Colon Carcinoma Metastatic in the Lung (tissue), 2 donors: ENCODE data around the gene TEP1.

- PRO-cap, 2 experiments: no peak in any of the 2 experiments
These were observed 31.6 kb downstream of the OR11H4 start for GRCh38 chr14:20270707-20270990.

DNA sequence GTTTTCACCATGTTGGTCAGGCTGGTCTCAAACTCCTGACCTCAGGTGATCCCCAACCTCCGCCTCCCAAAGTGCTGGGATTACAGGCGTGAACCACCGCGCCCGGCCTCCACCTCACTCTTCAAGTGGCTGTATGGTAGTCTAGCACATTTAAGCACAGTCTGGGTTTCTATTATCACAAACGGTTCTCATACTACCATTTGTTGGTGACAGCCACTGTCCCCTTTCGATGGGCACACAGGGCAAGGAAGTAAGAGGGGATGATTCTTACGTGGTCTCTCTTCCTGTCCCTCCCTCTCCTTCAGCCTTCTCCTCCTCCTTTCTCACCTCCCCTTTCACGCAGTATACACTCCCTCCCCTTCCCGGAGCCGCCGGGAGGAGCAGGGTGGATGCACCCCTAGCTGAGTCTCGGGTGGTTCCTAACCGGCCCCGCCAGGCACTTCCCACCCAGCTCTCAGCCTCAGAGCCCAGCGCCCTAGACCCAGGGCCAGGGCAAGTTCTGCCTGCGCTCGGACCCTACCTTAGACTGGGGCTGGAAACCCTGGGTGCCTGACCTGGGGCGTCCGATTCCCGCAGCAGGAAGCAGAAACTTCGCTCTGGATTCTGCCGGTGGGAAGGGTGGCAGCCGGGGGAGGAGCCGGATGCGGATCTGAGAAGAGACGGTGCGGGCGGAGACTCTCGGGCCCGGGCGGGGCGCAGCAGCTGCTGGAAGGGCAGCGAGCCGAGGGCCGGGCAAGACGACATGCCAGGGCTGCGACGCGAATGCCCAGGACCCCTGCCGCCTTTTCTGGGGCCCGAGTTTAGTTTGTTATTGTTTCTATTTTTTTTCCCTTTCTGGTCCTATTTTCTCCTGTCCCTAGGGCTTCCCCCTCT lies at the start of gene TEP1:
TEP1 (minus strand) TSS at position 651 of the 873 bp plus-strand sequence.
- PRO-cap, 2 experiments: peak in 2 of 2 experiments; most common plus-strand start position 365 of the sequence (in 2); most common minus-strand start position 123 of the sequence (in 1)

GRCh38 chr14:20415699-20416154 lies 2.4 kb upstream of the TEP1 start:
- PRO-cap, 2 experiments: peak in 1 of 2 experiments; most common plus-strand start chr14:20415994 (in 1)

- PRO-cap, 2 experiments: no peak in any of the 2 experiments
These were observed 5.0 kb upstream of the KLHL33 start for GRCh38 chr14:20440851-20441386.

- PRO-cap, 2 experiments: no peak in any of the 2 experiments
These were observed 7.8 kb downstream of the PNP start for GRCh38 chr14:20476573-20477755.

DNA sequence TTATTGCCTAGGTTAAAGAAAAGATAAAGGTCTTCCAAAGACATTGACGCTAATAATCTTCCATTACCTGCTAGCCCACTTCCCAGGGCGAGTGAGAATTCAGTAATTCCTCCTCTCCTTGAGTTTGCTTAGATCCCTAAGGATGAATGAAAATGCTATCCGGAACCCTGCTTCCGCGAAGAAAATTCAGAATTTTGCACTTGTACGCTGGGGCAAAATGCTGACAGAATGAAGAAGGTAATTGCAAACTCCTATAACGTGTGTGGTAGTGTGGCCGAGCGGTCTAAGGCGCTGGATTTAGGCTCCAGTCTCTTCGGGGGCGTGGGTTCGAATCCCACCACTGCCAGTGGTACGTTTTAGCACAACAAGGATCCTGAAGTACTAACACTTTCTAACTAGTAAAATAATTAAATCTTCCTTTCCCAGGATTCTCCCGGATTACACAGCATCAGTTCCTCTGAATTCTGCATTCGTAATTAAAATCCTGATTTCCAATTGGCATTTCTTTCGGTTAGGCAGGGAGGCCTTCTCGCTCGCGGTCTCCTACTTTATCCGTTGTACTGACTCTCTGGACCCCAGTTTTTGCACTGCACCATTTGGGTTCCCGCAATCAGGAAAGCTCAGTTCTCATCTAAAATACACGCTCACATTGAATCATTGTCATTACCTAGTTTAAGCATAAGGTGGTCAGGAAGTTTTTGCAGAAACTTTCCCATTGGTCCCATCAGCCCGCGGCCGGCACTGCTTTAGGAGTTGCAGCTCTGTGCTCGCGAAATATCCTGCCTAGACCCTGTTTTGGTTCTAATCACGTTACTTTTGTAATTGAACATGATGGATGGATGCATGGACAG lies 16.2 kb downstream of the OR6S1 start:
- PRO-cap, 2 experiments: no peak in any of the 2 experiments

DNA sequence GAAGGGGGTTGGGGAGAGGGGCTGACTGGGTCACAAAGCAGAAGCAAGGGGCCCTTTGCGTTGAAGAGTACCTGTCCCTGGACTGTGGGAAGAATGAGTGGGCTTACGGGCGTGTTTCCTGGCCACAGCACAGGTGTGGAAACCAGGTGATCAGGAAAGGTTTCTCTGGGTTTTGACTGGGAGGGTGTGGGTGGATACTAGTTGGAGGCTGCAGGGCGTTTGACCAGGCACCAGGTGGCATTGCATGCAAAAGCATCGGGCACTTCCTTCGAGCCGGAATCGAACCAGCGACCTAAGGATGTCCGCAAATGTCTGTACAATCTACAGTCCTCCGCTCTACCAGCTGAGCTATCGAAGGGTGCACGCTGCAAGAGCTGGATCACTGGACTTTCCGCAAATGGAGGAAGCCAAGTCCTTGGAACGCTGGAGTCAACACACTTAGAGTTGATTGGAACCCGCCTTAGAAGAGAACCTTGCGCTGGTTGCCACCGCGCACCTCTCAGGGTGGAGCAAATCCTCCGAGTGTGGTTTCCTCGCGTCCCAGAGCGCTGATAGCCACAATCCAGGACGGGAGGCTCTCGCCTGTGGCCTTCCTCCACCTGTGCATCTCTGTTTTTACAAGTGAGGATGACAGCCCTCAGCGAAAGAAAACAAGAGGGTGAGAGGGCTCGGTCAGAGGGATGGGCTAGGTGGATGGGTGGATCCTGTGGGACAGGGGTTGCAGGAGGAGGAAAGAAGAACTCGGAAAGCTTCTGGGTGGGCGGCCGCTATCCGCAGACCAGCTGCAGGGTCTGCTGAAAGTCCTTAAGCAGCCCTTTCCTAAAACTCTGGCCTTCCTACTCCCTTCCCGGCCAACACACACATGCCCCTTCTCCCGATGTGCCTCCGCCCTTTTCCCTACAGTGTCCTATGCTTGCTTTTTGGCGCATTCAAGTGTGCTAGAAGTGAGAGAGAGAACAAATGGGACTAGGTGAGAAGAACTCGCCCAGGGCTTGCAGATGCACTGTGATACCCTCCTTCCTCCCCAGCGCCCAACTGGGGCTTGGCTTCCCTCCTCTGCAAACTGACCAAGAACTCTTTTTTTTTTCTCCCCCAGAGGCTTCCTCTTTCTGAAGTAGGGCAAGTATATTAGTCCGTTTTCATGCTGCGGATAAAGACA lies 21.1 kb upstream of the RNASE4 start:
- PRO-cap, 2 experiments: peak in 1 of 2 experiments; most common plus-strand start position 351 of the sequence (in 1); most common minus-strand start position 884 of the sequence (in 1)

- PRO-cap, 2 experiments: no peak in any of the 2 experiments
These were observed 17.8 kb upstream of the RNASE4 start for GRCh38 chr14:20666311-20667112.

DNA sequence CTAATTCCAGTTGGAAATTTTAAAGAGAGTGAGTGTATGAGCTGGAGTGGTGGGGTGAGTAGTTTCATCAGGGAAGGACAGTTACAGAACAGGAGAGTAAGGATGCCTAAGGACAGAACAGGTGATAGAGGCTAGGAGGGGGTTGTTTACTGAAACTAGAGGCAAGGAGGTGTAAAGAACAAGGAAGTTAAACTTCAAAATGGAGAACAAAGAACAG lies 26.7 kb downstream of the ANG start:
- PRO-cap, 2 experiments: no peak in any of the 2 experiments

DNA sequence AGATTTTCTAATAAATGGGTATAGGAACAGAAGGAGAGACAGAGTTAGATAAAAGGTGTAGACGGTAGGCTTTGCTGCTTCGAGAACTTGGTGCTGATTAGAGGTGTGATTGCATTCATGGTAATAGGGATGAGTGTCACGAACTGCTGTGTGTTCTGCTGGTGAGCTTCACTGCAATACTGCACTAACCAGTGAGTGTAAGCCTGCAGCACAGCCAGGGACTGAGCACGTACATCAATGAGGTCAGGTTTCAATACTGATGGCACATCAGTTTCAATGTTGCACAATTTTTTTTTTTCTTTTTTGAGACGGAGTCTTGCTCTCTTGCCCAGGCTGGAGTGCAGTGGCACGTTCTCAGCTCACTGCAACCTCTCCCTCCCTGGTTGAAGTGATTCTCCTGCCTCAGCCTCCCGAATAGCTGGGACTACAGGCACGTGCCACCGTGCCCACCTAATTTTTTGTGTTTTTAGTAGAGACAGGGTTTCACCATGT lies 24.9 kb upstream of the EDDM3A start:
- PRO-cap, 2 experiments: no peak in any of the 2 experiments

- PRO-cap, 2 experiments: no peak in any of the 2 experiments
These were observed 14.8 kb upstream of the EDDM3A start for GRCh38 chr14:20730959-20731304.

- PRO-cap, 2 experiments: no peak in any of the 2 experiments
These were observed 12.6 kb upstream of the EDDM3A start for GRCh38 chr14:20732976-20733586.

GRCh38 chr14:20821808-20822086 lies 19.1 kb upstream of the RNASE1 start:
- PRO-cap, 2 experiments: no peak in any of the 2 experiments

DNA sequence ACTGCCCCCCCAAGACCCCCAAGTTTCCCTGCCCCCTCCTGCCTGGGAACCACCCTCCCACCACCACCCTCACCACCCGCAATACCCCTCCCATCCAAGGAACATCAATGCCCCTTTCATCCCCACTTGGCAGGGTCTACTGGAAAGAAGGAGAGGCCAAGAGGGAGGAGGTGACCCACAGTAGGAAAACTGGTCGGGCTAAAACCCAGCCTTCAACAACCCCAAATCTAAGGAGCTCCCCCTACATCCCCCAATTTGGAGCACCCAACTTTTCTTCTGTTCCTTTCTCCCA lies 1.5 kb upstream of the NDRG2 start:
- PRO-cap, 2 experiments: no peak in any of the 2 experiments

GRCh38 chr14:21086477-21087097 lies 11.9 kb downstream of the ZNF219 start:
- PRO-cap, 2 experiments: no peak in any of the 2 experiments

DNA sequence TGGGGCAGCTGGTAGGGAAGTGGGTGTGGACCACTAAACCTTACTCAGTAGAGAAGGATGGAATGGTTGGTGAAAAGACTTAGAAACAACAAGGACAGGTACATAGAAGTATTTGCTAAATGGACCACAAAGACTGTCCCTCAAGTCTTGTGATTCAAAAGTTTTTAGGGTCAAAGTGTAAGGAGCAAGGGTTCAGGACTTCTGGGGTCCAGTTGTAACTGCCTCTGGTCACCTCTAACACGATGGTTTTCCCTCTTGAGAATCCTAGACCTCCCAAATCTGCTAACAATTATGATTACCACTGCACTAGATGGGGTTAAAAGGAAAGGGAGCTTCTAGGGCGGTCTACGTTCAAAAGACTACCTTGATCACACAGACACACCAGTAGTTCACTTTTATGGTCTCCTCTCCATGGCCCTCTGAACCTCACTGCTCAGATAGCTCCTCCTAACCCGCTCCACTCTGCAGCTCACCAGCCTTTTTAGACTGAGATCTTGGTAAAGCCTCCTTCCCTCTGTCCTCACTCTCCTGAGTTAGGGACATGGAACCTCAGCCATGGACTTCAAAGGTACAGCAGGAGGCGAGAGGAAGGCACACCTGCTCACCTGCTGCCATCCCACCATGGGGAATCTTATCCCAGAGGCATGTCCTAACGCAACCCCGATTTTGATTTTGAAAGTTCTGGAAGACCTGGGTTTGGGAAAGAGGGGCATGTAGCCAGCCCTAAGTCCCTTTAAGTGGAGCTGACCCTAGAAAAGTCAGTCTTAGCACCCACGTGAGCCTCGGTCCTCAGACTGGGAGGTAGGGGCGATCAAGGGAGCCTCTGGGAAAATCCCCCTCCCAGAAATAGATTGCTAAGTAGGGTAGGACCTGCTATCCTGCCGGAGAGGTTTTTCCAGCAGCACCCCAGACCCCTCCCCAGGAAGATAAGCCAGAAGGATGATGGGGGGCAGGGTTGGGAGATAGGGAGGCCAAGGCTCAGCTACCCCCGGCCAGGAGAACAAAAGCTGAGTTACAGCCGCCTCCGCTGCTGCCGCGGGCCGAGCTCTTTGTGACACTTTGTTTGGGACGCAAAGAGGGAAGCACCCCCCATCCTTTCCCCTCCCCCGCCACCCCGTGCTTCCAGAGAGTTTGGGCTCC lies 1.4 kb downstream of the ZNF219 start:
- PRO-cap, 2 experiments: peak in 2 of 2 experiments; most common plus-strand start position 1,062 of the sequence (in 2); most common minus-strand start position 1,056 of the sequence (in 2)

- PRO-cap, 2 experiments: peak in 1 of 2 experiments; most common minus-strand start chr14:21104698 (in 1)
These were observed 3.7 kb downstream of the TMEM253 start for GRCh38 chr14:21104452-21105171.

GRCh38 chr14:21107425-21107862 lies 6.6 kb downstream of the TMEM253 start:
- PRO-cap, 2 experiments: no peak in any of the 2 experiments

- PRO-cap, 2 experiments: no peak in any of the 2 experiments
These were observed 44.6 kb downstream of the HNRNPC start for GRCh38 chr14:21224143-21225481.

GRCh38 chr14:21254820-21255322 lies 14.4 kb downstream of the HNRNPC start:
- PRO-cap, 2 experiments: no peak in any of the 2 experiments